ENCODE data around the gene RHOJ.

- PRO-cap = no peak
- RAMPAGE, long total RNA = no peak
Measured at GRCh38 chr14:61509774-61510245, 185.5 kb upstream of the HIF1A start.

DNA sequence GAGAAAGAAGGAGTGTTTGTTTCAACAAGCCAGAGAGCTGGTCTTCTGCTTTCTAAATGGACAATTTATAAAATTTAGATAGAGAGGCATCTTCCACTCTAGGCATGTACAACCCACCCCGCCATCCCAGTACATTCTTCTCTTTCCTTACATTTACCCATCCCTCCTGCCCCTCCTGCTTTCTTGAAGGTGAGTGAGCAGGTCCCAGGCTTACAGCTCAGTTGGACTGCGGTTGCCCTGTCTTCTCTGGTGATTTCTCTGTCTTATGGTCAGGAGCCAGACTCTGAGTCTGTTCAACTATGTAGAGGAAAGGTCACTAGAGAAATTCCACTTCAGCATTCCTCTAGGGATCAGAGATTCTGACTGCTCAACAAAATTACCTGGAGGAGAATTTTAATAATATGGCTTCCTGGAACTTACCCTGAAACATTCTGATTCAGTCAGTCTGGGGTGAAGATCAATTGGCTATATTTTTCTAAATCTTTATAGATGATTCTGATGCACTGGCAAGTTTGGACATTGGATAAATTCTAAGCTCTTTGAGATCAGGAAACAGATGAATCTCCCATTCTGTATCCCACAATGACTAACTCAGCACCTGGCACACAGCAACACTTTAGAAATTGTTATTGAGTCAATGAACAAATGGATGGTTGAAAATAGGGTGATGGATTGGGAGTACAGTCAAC lies 128.7 kb upstream of the HIF1A start:
- PRO-cap = no peak
- RAMPAGE, long total RNA = no peak

DNA sequence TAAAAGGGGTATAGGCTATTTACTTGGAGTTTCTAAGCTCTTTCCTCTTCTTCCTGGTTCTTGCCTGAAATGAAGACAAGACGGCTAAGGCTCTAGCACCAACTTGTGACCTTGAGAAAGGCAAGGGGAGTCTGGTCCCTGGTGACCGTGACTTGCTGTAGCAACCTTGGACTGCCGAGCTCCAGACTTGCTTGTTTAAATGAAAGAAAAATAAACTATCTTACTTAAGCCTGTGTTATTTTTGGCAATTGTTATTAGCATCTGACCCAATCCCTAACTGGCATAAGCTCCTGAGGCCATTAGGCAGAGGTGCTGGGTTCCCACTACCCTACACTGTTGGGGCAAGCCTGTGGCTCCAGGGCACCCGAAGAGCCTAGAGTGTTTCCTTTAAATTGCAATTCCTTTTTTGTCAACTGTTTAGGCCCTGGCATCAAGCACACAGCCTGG lies 106.9 kb upstream of the HIF1A start:
- PRO-cap = no peak
- RAMPAGE, long total RNA = no peak

DNA sequence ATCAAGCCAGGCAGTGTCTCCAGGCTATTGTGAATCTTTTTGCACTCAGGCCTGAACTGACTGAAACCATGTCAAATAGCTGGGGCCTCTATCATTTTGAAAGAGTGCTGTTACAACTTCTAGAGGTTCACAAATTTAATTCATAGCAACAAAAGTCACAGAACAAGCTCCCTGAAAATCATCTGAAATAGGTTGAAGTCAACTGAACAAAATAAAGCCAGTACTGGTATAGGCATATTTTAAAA lies 49.1 kb upstream of the KCNH5 start:
- PRO-cap = no peak
- RAMPAGE, long total RNA = no peak

DNA sequence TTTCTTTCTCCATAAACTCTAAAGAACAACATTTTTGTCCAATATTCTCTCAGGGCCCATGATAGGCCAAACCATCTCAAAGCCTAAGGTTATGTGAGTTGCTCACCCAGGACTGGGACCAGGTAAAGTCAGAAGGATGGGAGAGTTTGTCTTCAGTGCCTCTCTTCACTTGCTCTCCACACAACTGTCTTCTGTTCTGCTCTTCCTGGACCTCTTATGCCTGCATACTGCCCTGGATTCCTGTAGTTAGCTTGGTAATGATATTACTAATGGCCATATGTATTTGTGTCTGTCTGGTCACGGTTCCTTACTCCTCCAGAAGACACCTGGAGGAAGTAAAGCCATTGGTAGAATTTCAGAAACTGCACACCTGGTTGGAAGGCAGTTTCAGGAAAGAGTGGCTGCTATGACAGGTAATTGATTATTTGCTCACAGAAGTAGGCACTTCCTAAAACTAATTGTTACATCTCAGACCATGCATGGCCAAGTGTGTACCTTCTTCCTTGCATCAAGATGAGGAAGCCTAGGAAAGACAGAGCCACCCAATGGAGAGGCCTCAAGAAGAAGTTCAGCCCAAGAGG lies 26.4 kb upstream of the RHOJ start:
- PRO-cap = no peak
- RAMPAGE, long total RNA = no peak

- PRO-cap = no peak
- RAMPAGE, long total RNA = no peak
Measured at GRCh38 chr14:63203836-63205049, at the start of gene RHOJ. Gene RHOJ (plus strand): TSS chr14:63204443.

DNA sequence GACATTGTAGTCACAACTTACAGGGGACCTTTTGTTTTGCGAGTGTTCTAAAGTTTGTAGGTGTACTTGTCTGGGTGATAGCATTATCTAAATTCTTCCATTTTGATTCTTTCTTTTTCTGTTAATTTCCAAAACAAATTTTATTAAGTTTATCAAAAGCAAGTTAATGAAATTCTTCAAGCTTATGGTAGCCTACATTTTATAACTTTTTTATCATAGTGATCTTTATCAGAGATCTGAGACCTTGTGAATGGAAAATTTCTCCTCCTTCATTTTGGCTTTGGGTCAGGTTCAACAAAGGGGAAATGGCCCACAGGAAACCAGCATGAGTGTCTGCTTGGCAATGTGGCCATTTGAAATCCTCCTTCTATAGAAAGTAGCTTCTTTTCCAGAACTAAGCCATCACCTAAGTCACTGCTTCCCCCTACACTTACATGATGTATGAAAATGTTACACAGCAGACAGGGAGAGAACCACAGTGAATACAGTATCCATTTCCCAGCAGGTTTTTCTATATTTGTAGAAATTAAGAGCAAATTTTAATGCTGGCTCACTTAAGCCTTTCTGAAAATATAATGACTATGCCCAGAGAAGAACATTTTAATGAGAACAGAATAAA lies 1.6 kb downstream of the RHOJ start:
- PRO-cap = no peak
- RAMPAGE, long total RNA = no peak

DNA sequence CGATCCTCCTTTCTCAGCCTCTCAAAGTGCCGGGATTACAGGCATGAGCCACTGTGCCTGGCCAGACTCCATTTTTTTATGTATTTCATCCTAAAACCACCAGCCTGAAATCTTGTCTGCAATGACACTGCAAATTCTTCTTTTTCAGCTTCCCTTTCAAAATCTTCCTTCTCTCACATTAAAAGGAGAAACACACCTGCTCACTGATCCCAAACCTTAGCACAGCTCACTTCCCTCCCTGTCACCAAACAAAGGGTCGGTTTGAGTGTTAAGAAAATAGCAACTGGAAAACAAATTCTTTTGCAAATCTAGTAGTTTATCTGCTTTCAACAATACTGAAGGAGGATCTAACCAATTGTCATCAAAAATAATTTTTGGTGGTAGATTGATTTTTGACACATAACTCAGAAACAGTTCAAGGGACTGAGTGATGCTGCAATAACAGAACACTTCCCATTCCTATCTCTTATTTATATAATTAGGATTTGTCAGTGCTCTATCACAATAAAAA lies 62.4 kb downstream of the PPP2R5E start:
- PRO-cap = no peak
- RAMPAGE, long total RNA = no peak

DNA sequence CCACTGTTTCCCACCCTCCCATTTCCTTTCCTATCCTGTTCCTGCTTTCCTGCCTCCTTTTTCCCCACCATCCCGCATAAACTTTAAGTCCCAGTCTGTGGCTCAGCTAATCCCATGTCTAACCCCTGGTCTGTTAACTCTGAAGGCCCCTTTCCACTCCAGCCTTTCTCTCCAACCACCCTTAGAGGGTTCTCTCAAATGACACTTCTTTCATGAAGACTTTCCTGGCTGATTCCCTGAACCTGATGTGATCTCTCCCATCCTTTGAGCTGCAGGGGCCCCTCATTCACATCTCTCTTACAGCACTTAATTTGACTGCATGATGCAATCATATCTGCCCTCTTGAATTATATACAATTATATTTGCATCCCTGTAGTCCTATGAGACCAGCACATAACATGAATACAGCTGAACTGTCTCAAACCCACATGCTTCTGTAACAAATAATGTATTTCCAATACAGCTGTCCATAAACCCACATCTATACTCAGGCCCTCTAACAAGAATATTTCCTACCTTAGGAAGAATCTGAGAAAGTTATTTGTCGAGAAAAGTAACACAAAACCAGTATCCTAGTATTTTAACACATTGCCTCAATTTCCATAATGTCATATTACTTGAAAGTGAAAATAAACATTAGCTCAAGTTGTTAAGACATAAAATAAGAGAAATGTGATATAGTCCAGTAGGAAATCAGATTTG lies 56.4 kb downstream of the PPP2R5E start:
- PRO-cap = no peak
- RAMPAGE, long total RNA = no peak

GRCh38 chr14:63563523-63564030 lies 20.4 kb upstream of the PPP2R5E start:
- PRO-cap = no peak
- RAMPAGE, long total RNA = no peak

DNA sequence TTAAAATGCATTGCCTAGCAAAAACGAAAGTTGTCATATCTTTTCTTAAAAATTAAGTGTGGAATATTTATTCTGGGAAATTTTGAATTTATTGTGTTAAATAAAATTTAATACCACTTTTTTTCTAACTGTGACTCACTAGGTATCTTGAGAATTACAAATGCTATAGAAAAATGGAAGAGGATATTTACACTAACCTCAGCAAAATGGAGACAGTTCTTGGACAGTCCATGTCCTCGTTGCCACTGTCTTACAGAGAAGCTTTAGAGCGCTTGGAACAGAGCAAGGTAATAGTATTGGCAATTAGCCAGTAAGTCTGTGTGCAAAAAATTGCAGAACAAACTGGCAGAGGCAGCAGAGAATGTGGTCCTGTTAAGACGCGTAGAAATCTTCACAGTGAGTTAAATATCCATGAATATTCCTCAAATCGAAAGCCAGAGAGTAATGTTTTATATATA lies 209.8 kb downstream of the SYNE2 start:
- PRO-cap = no peak
- RAMPAGE, long total RNA = no peak

DNA sequence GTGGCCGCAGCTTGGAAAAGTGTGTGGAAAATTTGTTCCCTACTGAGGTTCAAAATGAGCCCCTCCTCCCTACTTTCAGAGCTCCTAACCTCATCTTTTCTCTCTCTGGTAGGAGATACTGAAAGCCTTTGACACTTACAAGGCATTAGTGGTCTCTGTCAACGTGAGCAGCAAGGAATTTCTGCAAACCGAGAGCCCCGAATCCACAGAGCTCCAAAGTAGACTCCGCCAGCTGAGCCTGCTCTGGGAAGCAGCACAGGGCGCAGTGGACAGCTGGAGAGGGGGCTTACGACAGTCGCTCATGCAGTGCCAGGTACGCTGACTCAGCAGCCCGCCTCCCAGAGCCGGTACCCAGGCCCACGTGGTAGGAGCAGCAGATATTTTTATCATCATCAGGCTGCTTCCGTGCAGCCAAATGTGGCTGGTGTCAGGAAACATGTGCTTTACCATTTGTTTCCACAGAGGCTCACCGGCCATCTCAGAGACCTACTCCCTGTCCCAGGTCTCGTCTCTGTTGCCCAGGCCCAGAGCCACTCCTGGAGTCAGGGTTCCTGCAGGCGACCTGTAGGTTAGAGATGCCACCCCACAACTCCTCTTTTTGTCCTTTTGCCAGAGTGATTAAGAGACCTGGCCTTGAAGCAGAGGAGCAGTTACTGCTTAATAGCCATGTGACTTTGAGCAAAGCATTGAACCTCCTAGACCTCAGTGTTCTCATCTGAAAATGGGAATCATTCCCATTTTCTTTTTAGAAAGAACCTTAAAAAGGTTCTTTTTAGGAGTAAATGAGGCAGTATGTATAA lies 73.6 kb downstream of the ESR2 start:
- PRO-cap = no peak
- RAMPAGE, long total RNA = no peak

DNA sequence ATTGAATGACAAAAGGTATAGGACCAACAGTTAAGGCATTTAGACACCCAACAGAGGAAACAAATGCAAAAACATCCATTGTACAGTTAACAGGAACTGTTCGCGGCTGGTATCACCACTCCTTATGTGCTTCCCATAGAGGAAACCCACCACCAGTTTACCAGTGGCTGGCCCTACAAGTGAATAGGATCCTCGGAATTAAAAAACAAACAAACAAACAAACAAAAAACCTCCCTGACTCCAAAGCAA lies 65.7 kb downstream of the ESR2 start:
- PRO-cap = no peak
- RAMPAGE, long total RNA = no peak

- PRO-cap = no peak
- RAMPAGE, long total RNA = no peak
Measured at GRCh38 chr14:64235958-64236779, 58.0 kb downstream of the ESR2 start.

- PRO-cap = no peak
- RAMPAGE, long total RNA = no peak
Measured at GRCh38 chr14:64427271-64427610, 38.1 kb upstream of the AKAP5 start.

- PRO-cap = no peak
- RAMPAGE, long total RNA = no peak
Measured at GRCh38 chr14:64465819-64466773, 797 bp downstream of the AKAP5 start.

- PRO-cap = no peak
- RAMPAGE, long total RNA = no peak
Measured at GRCh38 chr14:64527800-64528135, 12.8 kb upstream of the HSPA2 start.

- PRO-cap = no peak
- RAMPAGE, long total RNA = no peak
Measured at GRCh38 chr14:64584113-64584477, 34.3 kb downstream of the PPP1R36 start.

GRCh38 chr14:64654203-64654958 lies 49.8 kb upstream of the PLEKHG3 start:
- PRO-cap = no peak
- RAMPAGE, long total RNA = no peak

GRCh38 chr14:64683006-64683889 lies 21.0 kb upstream of the PLEKHG3 start:
- PRO-cap = no peak
- RAMPAGE, long total RNA = no peak

All from spinal cord (tissue), 3 donors.